ENCODE measurements around the genes CREB1 and CPS1.

- PRO-cap, result no peak
These were observed 45.2 kb upstream of the CREB1 start for GRCh38 chr2:207484430-207484993.

DNA sequence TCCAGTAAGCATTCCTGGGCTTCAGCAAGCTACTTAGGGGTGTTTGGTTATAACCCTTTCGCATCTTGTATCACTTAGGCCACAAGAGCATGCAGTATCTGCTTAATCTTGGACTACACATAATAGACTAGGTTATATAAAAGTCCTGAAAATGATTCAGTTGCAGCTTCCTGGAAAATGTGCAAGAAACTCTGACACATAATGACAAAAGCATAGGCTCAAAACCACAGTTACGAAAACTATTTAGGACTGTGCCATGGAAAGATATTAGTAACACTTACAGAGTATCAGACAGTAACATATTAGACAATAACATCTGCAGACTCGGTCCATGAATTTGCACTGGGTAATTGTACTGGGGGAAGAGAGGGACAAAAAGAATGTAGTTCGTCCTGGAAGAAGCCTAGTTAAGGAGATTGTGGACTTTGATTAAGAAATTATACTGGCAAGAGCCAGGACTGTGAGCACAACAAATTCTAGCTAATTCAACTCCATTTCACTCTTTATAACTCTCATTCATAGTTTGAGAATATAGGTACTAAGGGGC lies 15.8 kb upstream of the CREB1 start:
- PRO-cap, result no peak

DNA sequence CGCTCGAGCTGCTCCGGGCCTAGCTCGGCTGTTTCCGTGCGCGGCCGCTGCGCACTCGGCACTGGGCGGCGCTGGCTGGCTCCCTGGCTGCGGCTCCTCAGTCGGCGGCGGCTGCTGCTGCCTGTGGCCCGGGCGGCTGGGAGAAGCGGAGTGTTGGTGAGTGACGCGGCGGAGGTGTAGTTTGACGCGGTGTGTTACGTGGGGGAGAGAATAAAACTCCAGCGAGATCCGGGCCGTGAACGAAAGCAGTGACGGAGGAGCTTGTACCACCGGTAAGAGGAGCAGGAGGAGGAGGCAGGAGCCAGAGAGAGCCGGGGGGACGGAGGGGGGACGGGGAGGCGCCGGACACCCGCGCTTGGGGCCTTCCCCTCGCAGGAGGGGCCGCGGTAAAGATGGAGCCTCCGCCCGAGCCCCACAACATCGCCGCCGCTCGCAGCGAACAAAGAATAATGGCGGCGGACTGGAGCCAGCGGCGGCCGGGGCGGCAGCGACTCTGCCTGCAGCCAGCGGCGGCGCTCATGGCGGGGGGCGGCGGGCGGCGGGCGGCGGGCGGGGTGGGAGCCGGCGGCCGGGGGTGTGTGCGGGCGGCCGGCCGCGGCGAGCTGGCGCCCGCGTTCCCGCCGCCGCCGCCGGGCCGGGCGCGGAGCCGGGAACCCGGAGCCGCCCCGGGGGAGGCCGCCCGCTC lies at the start of gene CREB1:
Gene CREB1 (plus strand): TSS at position 100 of the 685 bp plus-strand sequence.
- PRO-cap, result bidirectional peak, plus-strand start at position 242 of the sequence, minus-strand start outside the sequence

DNA sequence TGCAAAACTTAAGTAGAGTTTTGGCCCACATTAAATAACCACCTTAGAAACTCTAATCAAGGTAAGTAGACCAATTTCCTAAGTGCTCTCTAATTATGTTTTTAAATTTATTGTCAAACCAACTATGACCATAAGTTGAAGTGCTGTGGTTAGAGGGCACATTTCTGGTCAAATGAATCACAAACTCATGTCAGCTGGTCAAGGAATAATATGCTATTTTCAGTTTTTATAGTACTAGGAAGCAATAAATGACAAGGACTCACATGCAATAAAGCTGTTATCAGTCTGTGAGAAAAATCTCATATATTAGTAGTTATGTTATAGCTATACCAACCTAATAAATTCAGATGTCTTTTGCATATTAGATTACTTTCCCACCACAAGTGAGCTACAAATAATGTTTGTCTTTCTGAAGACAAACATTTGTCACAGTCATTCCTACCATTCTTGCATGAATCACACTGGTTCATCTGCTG lies 27.6 kb upstream of the CCNYL1 start:
- PRO-cap, result unidirectional peak, plus-strand start at position 188 of the sequence

GRCh38 chr2:207750666-207751269 lies 18.9 kb downstream of the FZD5 start:
- PRO-cap, result no peak

GRCh38 chr2:207775552-207775954 lies 5.8 kb upstream of the FZD5 start:
- PRO-cap, result no peak

- PRO-cap, result no peak
These were observed 50.8 kb upstream of the FZD5 start for GRCh38 chr2:207820505-207820853.

- PRO-cap, result no peak
These were observed 79.0 kb upstream of the FZD5 start for GRCh38 chr2:207848687-207849079.

DNA sequence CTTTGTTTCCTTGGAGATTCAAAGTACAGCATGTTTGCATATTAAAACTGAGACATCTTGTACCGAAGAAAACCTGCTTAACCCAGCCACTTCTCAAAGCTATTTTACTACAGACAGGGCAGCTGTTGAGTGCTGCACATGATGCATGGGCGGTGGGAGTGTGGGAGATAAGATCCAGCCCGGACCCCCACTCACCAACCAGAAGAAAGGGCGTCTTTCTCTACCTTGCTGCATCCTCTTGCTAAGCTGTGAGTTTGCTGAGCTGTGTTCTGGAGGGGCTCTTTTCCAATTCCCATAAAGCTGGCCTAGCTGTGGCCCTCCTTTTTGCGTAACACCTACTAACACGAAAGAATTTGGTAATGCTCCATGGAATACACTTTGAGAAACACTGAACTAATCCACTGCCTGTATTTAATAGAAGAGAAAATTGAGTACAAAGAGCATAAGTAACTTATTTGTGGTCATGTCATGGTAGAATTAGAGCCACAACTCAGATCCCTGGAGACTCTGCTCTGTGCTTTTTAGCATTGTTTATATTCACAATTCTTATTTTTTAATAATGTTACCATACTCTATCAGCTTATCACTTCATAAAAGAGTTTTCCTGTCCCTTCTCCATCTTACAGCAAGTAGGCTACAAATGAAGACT lies 90.0 kb downstream of the PLEKHM3 start:
- PRO-cap, result no peak

DNA sequence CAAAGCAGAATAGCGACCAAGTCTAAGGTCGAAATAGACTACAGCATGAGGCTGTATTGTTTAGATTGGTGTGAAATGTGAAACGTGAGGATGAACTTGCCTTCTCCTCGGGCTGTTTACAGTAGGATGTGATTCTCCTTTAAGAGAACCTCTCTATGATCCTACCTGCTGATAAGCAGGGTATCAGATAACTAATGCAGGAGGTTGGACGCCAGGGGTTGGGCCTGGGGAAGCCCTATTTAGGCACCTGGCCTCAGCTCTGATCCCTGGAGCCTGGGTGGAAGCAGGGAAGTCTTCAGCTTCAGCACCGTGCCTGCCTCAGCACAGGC lies 11.4 kb downstream of the CRYGD start:
- PRO-cap, result no peak

DNA sequence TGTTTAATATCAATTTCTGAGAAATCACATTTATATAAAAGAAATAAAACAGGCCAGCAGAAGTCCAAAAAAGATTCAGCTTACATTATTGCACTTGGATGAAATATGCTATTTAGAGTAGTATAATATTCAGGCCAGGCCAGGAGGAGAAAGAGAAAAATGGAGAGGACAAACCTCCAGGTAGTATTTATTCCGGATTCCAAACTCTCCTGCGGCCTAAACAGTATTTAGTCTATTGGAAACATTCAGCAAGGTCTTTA lies 18.7 kb downstream of the IDH1 start:
- PRO-cap, result no peak

DNA sequence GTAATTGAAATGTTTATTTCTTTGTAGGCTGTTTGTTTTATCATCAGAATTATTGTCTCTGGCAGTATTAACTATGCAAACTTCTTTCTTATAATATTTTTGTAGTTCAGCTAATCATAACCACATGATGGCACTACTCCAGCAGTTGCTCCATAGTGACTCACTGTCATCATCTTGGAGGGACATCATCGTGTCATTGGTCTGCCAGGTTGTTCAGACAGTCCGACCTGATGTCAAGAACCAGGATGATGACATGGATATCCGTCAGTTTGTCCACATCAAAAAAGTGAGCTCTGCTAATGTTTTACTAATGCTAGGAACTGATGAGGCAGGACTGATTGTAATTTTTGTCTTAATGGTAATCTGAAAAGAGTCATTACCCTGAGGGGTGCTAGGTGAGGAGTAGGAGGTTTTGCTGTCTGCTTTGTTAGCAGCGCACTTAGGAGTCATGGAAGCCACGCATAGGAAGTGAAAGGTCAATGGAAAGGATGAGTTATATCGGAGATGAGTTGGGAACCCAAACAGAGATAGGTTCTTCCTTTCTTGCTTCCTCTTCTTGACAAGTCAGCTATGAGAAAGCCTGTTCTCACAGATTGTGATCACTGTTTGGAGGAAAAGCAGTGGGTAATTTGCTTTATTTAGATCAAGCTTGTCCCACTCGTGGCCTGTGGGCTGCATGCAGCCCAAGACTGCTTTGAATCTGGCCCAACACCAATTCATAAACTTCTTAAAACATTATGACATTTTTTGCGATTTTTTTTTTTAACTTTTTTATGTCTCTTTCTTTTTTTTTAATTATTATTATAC lies 49.2 kb downstream of the PIKFYVE start:
- PRO-cap, result no peak

GRCh38 chr2:208463019-208463364 lies 56.4 kb downstream of the PTH2R start:
- PRO-cap, result no peak

- PRO-cap, result no peak
These were observed 16.6 kb upstream of the RPE start for GRCh38 chr2:209985846-209986266.

DNA sequence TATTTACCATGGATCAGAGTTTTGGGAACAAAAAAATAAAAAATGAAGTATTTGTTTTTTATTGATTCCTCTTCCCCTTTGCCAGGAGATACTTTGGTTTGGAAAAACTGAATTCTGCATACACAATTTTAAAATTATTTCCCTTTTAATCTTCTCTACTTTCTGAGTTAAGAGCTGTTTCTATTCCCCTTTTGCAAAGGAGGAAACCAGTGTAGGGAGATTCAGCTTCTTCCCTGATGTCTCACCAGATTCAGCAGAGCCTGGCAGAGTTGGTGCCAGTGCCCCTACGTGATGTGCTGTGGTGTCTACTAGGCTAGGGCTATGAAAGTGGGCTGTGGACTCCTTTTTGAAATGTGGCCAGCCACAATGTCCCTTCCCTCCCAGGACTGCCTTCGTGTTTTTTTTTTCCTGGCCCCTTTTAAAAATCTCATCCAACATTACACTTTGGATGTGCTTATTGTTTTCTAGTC lies 2.4 kb downstream of the RPE start:
- PRO-cap, result no peak

DNA sequence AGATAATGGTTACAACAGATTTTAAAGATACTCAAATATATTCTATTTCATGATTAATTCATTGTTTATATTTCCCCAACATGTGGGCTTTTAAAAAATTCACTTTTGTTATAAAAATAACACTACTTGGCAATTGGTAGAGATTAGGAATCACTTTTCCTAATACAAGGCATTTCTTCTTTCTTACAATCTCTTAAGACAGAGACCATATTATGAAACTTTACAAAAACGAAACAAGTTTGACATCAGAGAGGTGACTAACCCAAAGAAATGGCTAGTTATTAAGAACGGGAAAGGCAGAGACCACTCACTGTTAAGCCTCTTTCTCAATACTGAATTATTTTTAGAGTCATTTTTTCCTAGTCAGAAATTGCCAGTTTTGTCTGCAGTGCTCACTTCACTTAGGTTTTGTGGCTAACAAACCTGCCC lies 1.4 kb downstream of the KANSL1L start:
- PRO-cap, result unidirectional peak, plus-strand start at position 281 of the sequence

DNA sequence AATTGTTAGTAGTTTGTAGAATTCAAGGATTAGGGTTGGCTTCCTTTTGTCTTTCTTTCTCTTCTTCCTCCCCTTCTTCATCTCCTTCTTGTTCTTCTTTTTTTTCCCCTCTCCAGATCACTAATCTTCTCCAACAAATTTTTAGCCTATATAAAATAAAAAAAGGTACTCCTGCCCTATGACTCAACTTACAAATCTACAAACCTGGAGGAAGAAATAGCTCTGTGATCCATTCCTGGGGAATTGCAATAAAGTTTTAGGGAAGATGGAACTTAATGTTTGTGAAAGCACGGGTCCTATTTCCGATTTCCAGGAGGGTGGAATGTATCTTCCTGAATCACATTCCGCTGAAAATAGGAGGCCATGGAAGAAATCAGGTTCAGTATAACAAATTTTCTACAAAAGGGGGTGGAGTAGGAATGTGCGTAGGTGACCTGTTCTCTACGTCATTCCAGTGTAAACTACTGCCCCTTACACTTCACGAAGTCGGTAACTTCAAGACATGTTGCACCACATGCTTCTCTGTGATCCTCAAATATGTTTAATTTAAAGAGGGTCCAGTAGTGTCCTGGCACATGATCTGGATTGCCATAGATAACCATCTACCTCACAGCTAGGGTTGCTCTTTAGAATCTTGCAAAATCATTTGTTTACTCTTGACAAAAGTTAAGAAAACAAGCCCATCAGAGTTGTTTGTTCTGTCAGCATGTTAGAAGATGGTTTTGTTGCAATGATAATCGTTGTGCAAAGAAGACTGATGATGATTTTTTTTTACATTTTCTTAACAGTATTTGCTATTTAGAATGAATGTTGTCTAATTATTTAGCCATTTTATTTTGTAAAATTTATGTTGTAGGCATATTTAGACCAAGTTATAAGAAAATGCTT lies 7.6 kb upstream of the CPS1 start:
- PRO-cap, result no peak

DNA sequence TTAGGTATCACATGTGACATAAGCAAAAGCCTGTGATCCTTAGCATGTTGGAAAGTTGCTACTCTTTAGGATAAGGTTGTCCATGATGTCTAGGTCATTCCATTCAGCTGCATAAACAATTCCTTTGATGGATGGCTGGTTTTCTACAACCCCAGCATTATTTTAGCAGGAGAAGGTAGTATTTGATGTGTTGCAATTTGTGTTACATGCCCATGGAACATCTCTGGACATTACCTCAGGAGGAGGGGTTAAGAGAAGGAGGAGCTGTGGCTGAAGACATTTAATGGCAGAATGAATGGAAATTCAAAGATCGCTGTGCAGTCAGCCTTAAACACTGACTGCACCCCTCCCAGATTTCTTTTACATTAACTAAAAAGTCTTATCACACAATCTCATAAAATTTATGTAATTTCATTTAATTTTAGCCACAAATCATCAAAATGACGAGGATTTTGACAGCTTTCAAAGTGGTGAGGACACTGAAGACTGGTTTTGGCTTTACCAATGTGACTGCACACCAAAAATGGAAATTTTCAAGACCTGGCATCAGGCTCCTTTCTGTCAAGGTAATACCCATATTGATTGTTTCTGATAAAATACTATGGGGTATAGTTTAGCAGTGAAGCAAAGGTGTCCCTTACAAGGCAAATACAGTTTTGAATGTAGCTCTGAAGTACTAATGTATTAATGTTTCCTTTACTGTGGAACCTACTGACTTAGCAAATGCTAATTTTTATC lies at the start of gene CPS1:
Gene CPS1 (plus strand): TSS at position 306 of the 738 bp plus-strand sequence.
- PRO-cap, result unidirectional peak, plus-strand start at position 306 of the sequence

GRCh38 chr2:210559604-210559896 lies 3.2 kb downstream of the CPS1 start:
- PRO-cap, result no peak

GRCh38 chr2:210620397-210621265 lies 64.2 kb downstream of the CPS1 start:
- PRO-cap, result no peak

Measured in Metastatic Lung Carcinoma in the Adrenal Gland (tissue), 1 donor.